Cardiac septum (tissue), 1 donor: ENCODE measurements around a stretch of chr15.

DNA sequence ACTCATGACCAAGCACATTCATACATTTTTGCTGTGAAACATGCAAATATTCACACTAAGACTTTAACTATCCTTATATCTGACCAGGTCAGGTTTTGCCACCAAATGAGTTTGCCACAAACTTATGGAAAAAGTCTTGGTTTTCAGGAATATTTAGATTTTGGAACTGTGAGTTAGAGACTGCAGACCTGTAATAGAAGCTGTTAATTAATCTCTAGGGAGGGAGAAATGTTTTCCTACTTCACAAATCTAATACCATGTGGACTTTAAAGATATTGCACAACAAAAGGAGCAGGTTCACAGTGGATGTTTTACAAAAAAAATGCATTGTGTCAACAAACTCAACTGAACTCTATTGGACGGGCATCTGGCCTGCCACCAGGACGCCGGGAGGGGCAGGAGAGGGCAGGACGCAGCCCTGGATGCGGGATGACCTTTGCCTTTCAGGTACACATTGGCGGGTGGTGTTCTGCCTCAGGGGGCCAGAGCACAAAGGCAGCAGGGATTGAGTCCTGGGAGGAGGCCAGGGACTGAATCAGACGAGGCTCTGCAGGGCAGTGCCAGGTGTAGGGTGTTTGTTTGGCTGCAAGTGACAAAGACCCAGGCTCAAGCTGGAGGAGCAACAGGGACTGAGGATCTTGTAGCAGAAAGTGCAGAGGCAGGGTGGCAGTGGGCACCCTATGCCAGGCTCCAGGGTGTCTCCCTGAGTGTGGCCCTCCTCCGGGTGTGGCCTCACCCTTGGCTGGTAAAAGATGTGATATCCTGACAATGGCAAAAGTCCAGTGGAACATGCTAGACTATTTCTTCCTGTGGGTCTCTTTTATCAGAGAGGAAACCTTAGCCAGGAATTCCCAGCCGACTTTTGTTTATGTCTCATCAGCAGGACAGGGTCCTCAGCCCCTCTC is 30.0 kb upstream of the KLF13 start:
- PRO-cap, result no peak

- PRO-cap, result no peak
Observed at GRCh38 chr15:31303505-31303704, 23.2 kb upstream of the KLF13 start.

GRCh38 chr15:31323434-31323882 is 3.2 kb upstream of the KLF13 start:
- PRO-cap, result no peak

DNA sequence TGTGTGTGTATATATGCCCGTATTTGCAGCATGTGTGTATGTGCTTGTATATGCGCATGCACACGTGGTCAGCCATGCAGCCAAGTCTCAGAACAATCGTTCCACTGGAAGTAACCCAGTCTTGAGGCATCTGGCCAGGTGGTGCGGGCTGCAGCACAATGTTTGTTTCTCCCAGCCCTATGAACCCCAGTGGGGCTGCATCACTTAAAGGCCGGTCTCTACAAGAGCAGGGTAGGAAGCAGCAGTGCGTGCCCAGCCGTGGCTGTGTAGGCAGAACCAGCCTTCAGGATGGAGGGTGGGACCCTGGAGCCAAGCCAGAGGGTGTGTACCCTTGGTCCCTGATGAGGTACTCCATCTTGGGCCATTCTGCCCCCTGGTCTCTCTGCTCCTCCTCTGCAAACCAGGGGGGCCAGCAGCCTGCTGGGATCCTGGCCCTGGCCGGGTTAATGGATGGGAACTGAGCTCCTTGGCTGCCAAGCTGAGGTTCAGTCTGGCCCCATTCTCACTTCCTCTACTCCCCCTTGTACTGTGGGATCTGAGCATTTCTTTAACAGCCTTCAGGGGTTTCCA is 11.8 kb downstream of the KLF13 start:
- PRO-cap, result no peak

DNA sequence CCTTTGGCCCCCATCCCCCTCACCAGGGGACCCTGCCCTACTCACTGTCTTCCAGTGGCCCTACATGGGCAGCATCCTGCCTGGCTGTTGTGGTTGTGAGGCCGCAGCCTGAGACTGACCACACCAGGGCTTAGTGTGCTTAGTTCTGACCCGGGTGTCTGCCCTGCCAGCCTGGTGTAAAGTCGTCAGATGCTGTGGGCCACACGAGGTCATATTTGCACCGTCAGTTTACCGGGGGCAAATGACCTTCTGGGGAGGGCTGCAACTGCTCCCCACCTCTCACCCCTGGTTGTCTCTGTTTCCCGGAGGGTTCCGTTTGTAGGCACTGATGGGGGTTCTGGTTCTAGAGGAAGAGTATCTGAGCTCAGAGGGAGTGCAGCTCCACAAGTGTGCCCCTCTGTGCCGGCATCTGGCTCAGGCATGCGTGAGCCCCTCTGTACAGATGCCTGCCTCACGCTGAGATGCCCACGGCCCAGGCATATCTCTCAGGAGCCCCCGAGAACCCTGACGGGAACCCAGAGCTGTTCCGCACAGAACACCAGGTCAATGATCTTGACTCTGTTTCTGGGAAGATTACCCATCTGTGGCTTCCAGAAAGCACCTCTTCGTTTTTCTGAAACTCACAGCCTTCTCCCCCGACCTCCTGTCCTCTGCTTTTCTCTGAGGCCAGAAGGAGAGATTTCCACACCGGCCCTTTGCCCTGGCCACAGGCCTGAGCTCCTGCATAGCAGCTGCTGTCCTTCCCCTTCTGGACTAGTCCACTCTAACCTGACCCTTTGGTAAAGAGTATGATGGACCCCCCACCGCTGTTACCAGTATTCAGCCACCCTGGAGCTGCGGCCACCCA is 19.2 kb downstream of the KLF13 start:
- PRO-cap, result no peak

GRCh38 chr15:31354690-31355553 is 28.3 kb downstream of the KLF13 start:
- PRO-cap, result no peak

- PRO-cap, result no peak
Observed at GRCh38 chr15:31365458-31366247, 39.0 kb downstream of the KLF13 start.

DNA sequence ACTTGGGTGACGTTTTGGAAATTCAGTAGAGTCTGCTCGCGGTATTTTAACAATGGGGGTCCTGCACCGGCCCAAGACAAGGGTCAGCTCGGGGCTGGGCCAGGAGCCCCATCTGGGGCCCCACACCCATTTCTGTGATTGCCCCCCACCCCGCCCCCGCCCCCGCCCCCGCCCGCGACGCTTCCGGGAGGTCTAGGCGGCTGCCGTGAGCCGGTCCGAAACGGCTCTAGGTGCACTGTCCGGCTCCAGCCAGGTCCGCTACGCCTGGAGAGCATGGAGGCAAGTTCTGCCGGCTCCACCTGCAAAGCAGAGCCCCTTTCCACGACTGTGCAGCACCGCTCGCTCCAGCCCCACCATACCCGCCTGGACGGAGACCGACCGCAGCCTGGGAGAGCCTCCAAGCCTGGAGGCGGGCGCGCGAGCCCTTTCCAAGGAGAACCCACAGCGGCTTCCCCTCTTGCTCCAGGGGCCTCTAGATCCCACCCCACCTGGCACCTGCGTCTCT is 66.1 kb downstream of the KLF13 start:
- PRO-cap, result no peak

- PRO-cap, result no peak
Observed at GRCh38 chr15:31442566-31443308, 116.1 kb downstream of the KLF13 start.

DNA sequence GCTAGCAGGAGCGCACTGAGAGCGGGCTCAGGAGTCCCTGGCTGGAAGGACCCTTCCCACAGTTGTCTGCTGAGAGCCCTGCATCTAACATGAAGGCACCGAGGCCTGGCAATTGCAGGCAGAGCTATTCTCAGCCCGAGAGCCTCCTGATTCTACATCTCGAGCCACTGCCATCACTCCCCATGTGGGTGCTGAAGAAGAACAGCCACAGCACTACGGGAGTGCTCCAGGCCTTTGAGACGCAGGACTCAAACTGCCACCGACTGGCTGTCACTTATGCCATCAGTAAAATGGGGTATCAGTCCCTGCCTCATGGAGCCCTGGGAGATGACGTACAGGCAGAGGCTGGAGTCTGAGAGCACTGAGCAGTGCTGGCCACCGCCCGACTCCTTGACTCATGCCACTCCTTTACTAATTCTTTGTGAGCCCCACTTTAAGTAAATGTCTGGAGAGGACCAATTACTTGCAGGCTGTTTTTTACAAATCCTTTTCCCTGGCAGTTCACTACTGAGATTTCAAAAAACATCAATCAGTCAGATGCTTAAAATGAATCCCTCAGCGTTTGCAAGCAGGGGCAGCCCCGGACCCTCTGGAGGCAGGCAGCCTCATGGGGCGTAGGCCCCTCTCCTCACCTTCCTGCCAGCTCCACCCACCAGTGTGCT is 159.5 kb downstream of the KLF13 start:
- PRO-cap, result no peak

DNA sequence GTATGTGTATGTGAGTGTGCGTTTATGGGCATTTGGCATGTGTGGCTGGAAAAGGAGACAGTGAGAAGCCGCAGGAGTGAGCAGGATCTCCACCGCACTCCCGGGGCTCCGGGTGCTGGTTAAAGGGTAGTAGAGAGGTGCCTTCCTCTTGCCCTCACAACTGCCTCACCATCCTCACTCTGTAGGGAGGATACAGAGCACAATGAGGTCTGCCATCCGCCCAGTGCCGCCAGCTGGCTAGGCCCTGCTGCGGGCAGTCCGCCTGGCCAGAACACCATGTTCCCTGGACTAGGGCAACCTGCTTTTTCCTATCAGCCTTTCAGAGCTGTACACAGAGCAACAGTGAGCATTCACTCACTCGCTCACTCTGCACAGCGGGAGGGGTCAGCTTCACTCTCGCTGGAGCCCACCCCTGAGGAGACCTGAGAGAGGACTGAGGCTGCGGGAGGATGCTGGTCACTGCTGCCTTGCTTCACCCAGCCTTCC is 58.9 kb downstream of the OTUD7A start:
- PRO-cap, result no peak

GRCh38 chr15:32824549-32825301 is 106.9 kb downstream of the GREM1 start:
- PRO-cap, result no peak

- PRO-cap, result no peak
Observed at GRCh38 chr15:32838487-32839322, 120.9 kb downstream of the GREM1 start.

DNA sequence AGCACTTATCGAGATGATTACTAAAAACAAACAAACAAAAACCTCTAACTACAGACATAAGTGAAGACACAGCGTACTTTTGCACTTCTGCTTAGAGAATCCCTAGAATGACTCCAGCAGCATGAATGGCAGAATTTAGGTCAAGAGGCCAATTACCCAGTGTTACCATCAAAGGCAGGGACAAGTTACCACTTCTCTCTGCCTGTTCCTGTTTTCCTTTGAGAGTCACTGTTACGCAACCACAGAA is 42.1 kb downstream of the FMN1 start:
- PRO-cap, result no peak

DNA sequence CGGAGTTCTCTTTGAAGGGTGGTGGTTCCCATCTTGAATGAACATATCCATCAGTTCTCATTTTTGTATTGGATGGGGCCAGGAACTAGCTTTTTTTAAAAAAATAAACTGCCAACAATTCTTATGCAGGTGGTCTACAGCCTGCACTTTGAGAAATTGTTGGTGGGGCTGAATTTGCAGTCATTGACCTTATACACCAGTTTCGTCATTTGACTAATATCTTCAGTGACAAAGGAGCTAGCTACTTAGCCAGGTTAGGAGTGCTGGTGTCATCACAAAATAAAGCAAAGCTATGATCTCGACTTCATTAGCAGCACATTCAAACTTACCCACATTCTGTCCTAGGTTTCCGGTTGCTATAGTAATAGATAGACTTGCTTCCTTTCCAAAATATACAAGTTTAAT is 180.2 kb downstream of the RYR3 start:
- PRO-cap, result no peak

DNA sequence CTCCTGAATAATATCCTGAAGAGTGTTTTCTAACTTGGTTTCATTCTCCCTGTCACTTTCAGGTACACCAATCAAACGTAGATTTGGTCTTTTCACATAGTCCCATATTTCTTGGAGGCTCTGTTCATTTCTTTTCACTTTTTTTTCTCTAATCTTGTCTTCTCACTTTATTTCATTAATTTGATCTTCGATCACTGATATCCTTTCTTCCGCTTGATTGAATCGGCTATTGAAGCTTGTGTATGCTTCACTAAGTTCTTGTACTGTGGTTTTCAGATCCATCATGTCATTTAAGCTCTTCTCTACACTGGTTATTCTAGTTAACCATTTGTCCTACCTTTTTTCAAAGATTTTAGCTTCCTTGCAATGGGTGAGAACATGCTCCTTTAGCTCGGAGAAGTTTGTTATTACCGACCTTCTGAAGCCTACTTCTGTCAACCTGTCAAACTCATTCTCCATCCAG is 46.0 kb downstream of the SLC12A6 start:
- PRO-cap, result no peak

- PRO-cap, result no peak
Observed at GRCh38 chr15:34335042-34335586, 2.5 kb downstream of the SLC12A6 start.

DNA sequence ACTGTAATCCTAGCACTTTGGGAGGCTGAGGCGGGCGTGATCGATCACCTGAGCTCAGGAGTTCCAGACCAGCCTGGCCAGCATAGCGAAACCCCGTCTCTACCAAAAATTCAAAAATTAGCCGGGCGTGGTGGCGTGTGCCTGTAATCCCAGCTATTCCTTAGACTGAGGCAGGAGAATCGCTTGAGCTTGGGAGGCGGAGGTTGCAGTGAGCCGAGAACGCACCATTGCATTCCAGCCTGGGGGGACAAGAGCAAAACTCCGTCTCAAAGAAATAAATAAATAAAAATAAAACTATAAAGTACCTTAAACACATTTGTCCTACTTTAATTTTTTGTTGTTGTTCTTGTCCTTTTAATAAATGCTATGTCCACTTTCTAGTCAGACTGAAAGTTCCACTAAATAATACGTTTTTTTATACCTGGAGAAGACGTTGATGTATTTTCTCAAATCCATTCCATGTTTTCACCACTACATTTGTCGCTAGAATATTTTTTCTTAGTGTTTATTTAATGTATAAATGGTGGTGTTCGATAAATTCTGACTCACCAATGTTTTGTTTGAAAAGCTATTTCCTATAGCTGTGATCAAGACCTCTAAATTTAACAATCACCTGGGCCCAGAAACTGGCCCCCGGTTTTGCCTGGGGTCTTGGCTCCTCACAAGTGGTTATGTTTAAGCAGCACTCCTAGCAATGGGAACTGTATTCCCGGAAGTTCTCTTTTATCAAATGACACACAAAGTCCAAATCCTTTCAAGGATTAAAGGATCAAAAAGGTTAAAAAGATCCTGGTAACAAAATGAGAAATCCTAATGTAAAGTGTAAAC is 1.1 kb upstream of the SLC12A6 start:
- PRO-cap, result no peak

DNA sequence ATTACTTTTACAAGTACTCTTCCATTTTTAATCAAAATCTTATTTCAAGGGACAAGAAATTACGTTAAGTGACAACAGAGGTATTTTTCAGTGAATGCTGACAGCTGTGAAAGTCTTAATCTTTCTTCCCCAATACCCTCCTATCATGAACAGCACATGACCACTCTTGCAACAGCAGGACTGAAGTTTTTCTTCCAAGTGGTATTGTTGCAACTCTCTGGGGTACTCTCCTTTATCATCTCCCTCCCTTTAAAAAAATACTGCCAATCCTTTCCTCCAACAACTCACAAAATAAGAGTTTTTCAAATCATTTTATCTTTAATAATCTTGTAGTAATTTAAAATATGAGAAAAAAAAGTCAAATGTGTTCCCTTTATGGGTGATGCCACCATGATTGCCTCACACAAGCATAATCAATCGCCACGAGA is 1.5 kb downstream of the NOP10 start:
- PRO-cap, result no peak

GRCh38 chr15:34588322-34588821 is 4.9 kb upstream of the GOLGA8B start:
- PRO-cap, result unidirectional peak, minus-strand start at chr15:34588446